Natural killer cell (primary cell): Measurements from ENCODE around the genes TMEM125 and TIE1.

GRCh38 chr1:42658634-42659296, 542 bp downstream of the PPIH start:
- PRO-cap: unidirectional peak, minus-strand start at chr1:42658839; unidirectional peak, minus-strand start at chr1:42659029

- PRO-cap: no peak
Observed at GRCh38 chr1:42688530-42689122, 6.4 kb downstream of the YBX1 start.

- PRO-cap: unidirectional peak, minus-strand start at chr1:42766837
Observed at GRCh38 chr1:42766495-42766911, 325 bp downstream of the P3H1 start.

DNA sequence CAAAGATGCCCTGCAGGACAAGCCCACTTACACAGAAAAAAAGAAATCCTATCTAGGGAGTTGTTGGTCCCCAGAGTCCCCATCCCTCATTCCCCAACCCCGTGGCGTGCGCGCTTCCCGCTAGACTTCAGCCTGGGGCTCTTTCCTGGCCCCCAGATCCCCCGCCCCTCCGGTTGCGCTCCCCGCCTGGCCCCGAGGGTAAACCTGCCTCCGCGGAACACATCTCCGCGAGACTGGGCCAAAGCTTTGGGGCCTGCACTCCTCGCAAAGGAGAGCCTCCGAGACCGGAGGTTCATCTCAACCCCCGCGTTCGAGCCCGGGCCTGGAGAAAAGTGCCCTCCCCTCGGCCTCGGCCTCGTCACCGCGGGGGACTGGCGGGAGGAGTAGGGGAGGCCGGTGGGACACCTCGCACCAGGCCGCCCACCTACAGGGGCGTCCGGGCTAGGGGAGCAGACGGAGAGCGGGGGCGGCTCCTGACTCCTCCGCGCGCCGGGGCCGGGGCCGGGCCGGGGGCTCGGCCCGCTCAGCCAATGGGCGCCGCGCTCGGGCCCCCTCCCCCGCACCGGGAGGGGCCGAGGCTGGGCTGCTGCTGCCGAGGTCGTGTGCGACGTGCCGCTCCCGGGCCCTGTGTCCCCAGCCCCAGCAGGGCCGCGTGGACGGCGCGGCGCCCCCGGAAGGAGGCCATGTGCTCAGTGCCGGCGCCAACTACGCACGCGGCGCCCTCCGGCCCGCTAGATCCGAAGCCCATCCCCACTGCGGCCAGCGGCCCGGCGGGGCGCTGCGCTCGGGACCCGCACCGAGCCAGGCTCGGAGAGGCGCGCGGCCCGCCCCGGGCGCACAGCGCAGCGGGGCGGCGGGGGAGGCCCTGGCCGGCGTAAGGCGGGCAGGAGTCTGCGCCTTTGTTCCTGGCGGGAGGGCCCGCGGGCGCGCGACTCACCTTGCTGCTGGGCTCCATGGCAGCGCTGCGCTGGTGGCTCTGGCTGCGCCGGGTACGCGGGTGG, 671 bp downstream of the SLC2A1 start:
- PRO-cap: bidirectional peak, plus-strand start at position 589 of the sequence, minus-strand start at position 334 of the sequence; bidirectional peak, plus-strand start at position 685 of the sequence, minus-strand start at position 631 of the sequence

DNA sequence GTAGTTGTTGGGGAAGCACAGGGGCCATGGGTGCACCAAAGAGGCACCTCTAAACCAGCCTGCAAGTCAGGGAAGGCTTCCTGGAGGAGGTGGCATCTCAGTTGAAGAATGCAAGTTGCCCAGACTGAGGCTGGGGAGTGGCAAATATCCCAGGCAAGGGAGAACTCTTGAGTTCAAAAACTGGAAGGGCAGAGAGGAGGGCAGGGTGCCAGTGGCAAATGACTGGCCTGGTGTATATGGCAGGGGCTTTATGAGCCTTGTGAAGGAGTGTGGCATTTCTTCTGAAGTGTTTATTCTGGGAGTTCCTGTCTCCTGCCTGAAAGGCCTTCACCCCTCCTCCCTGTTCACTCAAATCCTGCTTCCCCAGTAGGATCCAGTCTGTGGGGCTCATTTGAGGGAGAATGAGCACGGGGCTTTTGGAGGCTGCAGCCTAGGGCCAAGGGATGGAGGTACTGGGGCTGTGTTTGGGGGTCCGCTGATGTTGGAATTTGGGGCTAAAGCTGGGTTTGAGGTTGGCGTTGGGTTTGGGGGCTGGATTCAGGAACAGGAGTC, at the start of gene TMEM125:
TMEM125 (plus strand) TSS at position 347 of the 552 bp plus-strand sequence.
- PRO-cap: no peak

GRCh38 chr1:43279878-43281088, 5.1 kb downstream of the C1orf210 start:
- PRO-cap: no peak

GRCh38 chr1:43300399-43301310, at the start of gene TIE1:
TSS of gene TIE1 (plus strand) at chr1:43300982.
- PRO-cap: no peak

- PRO-cap: no peak
Observed at GRCh38 chr1:43348353-43348868, 10.4 kb upstream of the CDC20 start.

GRCh38 chr1:43348869-43349819, 9.6 kb upstream of the CDC20 start:
- PRO-cap: bidirectional peak, plus-strand start at chr1:43349237, minus-strand start at chr1:43349001; unidirectional peak, minus-strand start at chr1:43349485

GRCh38 chr1:43349820-43350458, 8.8 kb upstream of the CDC20 start:
- PRO-cap: no peak

DNA sequence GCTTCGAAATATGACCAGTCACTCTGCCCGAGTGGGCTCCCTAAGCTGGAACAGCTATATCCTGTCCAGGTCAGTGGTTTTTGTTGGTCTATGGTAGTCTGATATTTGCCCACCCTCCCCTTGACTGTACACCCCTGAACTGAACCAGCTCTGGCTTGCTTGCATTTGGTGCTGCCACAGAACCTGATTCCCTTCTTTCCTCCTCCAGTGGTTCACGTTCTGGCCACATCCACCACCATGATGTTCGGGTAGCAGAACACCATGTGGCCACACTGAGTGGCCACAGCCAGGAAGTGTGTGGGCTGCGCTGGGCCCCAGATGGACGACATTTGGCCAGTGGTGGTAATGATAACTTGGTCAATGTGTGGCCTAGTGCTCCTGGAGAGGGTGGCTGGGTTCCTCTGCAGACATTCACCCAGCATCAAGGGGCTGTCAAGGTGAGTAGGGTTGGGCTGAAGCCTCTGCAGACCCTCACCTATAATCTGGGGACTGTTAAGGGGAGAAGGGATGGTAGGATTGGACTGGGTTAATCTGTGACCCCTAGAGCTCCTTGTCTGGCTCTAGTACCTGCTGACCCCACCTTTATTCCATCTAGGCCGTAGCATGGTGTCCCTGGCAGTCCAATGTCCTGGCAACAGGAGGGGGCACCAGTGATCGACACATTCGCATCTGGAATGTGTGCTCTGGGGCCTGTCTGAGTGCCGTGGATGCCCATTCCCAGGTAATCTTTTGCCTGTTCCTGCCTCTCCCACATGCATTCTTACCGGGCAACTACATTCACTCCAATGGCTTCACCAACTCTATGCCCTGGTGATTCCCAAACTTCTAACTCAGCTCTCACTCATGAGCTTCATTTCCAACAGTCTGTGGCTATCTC, 2.0 kb downstream of the CDC20 start:
- PRO-cap: no peak

DNA sequence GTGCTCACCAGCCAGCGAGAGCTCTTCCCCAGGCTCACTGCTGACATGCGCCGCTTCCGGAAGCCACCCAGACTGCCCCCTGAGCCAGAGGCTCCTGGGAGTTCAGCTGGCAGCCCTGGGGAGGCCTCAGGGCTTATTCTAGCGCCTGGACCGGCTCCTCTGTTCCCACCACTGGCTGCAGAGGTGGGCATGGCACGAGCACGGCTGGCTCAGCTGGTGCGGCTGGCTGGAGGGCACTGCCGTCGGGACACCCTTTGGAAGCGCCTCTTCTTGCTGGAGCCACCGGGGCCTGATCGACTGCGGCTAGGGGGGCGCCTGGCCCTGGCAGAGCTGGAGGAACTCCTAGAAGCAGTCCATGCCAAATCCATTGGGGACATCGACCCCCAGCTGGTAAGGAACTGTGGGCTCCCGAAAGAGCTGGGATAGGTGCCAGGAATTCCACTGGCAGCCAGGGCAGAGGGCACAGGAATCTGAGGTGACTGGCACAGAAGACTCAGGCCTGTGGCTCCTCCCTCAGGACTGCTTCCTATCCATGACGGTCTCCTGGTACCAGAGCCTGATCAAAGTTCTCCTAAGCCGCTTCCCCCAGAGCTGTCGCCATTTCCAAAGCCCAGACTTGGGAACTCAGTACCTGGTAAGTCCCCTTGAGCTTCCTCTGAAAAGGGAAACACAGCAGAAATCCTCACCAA, 5.5 kb downstream of the HYI start:
- PRO-cap: no peak

GRCh38 chr1:43531206-43532019, 730 bp downstream of the PTPRF start:
- PRO-cap: no peak

DNA sequence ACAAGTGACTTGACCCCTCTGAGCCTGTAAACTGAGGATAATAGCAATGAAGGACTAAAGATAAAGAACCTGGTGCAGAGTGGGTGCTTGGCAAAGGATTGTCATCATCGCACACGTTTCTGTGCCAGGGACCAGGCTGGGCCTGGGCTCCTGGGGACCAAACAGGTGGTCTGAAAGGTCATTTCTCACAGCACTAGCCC, 21.6 kb downstream of the PTPRF start:
- PRO-cap: no peak

GRCh38 chr1:43582204-43582674, 51.6 kb downstream of the PTPRF start:
- PRO-cap: no peak

DNA sequence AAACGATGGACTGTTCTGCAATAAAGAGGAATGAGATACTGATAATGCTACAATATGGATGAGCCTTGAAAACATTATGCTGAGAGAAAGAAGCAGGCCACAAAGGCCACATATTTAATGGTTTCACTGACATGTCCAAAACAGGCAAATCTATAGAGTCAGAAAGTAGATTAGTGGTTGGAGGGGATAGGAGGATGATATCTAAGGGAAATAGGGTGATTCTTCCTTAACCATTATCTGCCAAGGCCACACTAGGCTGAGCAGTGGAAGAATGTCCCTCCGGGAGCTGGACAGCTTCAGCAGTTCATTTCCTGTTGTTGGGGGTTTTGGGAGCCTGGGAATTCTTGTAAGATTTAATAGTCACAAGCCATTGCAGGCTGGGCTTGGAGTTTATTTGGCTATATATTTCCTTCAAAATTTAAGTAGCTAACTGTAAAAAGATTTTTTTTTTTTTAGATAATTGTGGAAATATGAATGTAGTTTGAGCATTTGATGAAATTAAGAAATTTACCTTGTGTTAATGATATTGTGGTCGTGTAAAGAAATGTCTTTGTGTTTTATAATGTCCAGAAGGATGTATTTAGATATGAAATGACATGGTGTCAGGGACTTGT, 53.6 kb downstream of the ST3GAL3 start:
- PRO-cap: no peak

DNA sequence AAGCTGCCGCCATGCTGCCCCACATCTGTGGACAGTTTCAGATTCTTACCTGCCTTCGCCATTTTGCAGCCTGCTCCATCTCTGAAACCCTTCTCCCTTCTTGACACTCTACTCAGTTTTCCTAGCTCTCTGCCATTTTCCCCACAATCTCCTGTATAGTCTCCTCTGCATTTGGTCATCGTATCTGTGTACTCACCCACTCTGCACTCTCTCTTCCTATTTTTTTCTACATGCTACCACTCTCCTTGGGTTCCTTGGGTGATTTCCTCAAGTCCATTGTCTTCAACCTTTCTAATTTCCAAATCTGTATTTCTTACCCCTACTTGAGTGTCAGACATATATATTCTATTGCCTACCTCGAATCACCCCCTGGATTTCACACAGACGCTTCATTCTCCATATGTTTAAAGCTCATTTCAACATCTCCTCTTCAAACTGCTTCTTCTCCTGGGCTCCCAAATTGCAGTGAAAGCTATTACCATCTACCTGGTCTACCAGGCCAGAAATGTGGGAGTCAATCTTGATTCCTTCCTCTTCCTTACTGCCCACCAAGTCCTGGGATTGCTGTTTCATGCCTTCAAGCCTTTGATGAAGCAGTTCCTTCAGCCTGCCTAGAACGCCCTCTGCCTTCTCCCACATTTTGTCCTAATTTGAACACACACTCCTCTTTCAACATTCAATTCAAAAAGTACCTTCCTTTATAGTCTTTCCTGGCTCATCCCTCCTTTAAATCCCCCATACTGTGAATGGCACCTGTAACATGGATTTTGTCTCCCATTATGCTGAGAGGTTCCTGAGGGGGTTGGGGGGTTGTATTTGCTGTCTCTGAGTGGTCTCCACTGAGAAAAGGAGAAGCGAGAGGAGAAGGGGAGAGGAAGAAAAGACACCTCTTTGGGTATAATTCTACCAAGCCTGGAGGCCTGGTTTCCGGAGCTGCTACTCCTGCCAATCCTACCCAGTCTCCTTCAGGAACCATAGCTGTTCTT, 42.3 kb downstream of the DMAP1 start:
- PRO-cap: no peak

GRCh38 chr1:44262408-44262992, 49.2 kb downstream of the DMAP1 start:
- PRO-cap: no peak

DNA sequence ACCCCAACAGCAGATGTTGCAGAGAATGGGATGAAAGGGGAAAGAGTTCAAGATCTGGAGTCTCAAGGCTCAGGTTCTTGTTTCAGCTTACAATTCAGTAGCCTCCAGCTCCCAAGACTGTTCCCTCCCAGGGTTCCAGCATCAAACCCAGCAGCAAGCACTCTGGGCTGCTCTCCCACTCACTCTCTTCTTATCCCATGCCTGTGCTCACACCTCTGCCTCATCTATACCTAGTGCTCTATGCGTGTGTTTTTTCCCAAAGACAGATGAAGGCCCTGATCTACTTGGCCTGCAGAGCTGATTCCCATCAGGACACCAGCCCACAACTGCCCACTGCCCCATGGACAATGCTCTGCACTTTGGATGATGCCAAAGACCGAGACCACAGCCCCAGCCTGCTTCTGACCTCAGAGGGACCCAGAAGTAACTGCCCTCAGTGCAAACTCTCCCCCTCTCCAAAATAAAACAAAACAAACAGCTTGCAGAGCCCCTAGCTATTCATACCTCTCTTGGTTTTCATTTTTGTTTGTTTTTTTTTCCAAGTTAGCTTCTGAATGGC, 61.4 kb downstream of the DMAP1 start:
- PRO-cap: no peak

GRCh38 chr1:44500953-44501886, 96.2 kb downstream of the RNF220 start:
- PRO-cap: no peak